Measurements from ENCODE around the gene ARID1A.

DNA sequence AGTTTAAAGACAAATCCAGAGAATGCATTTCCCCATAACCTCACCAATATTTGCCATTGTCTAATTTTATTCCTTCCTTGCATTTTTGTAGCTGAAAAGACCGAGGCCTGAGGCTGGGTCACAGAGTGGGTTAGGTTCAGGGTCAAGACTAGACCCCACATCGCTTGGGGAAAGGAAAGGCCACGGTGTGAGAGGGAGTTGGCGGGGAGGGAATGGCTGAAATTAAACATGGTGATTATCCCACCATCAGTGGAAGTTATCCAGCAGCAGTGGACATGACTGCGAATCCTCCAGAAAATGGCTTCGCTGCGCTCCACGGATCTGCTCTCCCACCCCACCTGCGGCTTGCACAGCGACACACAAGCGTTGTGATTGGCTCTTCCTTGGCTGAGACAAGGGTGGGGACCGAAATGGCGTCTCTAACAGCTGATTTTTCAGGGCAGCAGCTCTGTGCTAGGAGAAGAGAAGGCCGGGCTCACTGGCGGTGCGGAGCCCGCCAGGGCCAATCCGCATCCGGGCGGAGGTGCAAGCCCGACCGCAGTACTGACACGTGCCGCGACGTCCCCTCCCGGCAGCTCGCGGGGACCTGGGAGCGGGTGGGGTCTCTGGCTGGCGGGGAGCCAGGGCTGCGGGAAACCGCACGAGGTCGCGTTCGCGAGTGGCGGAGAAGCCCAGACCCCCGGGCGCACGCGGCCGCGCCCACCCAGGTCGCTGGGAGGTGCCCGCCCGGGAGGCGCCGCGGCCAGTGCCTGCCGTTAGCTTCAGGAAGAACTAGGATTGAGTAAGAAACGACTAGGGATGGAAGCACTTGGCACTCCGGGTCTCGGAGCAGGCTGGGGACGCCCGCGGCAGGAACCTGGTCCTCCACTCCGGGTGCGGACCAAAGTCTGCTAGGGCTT, 16.3 kb upstream of the STMN1 start:
- RRBS: 2% methylated on average over 43 of the region's 60 CpGs

- RRBS: 44% methylated on average over 1 of the region's 6 CpGs
Measured at GRCh38 chr1:26060155-26060464, 7.3 kb downstream of the TRIM63 start.

GRCh38 chr1:26476860-26477841, 4.9 kb downstream of the HMGN2 start:
- RRBS: no CpG with 5 or more reads among the region's 11 CpGs

GRCh38 chr1:26542205-26542741, 12.7 kb downstream of the RPS6KA1 start:
- RRBS: no CpG with 5 or more reads among the region's 12 CpGs

DNA sequence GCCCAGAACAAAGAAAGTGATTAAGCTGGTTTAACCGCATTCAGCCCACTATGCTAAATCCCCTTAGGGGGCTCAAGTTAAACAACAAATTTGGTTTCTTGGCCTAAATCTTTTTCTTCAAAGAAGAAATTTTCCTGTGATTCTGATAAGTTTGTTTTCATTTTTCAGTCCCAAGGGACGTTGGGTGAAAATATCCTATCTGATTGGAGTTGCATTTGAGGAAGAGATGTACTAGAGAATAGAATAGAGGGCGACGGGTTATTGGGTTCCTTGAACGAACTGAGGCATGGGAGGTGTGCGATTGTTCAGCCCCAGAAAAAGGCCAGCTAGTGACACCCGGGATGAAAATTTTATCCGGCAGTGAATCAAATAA, 76.5 kb upstream of the ARID1A start:
- RRBS: no CpG with 5 or more reads among the region's 8 CpGs

- RRBS: 2% methylated on average over 7 of the region's 35 CpGs
Measured at GRCh38 chr1:26692835-26693579, 2.8 kb upstream of the ARID1A start.

- RRBS: no CpG with 5 or more reads among the region's 11 CpGs
Measured at GRCh38 chr1:26694914-26695345, 885 bp upstream of the ARID1A start.

- RRBS: 2% methylated on average over 42 of the region's 92 CpGs
Measured at GRCh38 chr1:26695843-26696602, at the start of gene ARID1A. TSS of gene ARID1A (plus strand) at chr1:26696015.

DNA sequence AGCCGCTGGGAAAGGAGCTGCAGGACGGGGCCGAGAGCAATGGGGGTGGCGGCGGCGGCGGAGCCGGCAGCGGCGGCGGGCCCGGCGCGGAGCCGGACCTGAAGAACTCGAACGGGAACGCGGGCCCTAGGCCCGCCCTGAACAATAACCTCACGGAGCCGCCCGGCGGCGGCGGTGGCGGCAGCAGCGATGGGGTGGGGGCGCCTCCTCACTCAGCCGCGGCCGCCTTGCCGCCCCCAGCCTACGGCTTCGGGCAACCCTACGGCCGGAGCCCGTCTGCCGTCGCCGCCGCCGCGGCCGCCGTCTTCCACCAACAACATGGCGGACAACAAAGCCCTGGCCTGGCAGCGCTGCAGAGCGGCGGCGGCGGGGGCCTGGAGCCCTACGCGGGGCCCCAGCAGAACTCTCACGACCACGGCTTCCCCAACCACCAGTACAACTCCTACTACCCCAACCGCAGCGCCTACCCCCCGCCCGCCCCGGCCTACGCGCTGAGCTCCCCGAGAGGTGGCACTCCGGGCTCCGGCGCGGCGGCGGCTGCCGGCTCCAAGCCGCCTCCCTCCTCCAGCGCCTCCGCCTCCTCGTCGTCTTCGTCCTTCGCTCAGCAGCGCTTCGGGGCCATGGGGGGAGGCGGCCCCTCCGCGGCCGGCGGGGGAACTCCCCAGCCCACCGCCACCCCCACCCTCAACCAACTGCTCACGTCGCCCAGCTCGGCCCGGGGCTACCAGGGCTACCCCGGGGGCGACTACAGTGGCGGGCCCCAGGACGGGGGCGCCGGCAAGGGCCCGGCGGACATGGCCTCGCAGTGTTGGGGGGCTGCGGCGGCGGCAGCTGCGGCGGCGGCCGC, 1.0 kb downstream of the ARID1A start:
- RRBS: 2% methylated on average over 40 of the region's 106 CpGs

- RRBS: no CpG with 5 or more reads among the region's 7 CpGs
Measured at GRCh38 chr1:26714679-26715387, 19.0 kb downstream of the ARID1A start.

DNA sequence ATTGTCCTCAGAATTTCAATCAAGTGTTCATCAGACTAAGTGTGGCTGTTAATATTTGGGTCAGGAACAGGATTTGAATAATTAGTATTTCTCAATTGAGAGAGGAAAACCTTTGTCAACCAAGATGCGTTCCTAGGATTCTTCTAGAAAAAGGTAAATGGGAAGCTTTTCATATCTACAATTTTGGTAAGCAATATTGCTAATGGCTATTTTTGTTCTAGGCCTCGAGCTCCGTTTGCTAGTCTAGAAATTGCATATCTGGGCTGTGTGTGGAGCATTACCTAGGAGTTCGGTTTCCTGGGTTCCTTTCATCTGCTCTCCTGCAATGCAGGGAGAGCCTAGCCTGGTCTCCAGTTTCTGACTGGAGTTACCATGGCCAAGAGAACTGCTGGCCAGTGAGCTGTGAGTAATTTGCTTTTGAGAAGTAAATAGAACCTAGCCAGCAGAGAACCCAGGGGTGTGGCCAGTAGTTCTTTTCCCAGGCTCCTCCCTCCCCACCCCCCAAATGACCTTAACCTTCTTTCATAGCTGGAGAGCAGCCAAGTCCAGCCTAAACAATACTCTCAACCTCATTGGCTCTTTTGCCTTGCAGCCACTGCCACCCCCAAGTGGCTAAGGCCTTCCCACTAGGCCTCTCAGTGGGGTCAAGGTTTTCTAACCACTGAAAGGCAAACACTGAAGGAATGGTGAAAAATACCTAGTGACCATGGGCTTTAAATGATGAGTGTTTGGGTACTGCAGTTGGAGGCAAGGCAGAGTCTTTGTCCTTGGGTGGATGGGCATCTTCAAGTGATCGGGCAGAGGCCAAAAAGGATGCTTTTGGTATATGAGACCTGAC, 3.8 kb upstream of the PIGV start:
- RRBS: no CpG with 5 or more reads among the region's 5 CpGs

DNA sequence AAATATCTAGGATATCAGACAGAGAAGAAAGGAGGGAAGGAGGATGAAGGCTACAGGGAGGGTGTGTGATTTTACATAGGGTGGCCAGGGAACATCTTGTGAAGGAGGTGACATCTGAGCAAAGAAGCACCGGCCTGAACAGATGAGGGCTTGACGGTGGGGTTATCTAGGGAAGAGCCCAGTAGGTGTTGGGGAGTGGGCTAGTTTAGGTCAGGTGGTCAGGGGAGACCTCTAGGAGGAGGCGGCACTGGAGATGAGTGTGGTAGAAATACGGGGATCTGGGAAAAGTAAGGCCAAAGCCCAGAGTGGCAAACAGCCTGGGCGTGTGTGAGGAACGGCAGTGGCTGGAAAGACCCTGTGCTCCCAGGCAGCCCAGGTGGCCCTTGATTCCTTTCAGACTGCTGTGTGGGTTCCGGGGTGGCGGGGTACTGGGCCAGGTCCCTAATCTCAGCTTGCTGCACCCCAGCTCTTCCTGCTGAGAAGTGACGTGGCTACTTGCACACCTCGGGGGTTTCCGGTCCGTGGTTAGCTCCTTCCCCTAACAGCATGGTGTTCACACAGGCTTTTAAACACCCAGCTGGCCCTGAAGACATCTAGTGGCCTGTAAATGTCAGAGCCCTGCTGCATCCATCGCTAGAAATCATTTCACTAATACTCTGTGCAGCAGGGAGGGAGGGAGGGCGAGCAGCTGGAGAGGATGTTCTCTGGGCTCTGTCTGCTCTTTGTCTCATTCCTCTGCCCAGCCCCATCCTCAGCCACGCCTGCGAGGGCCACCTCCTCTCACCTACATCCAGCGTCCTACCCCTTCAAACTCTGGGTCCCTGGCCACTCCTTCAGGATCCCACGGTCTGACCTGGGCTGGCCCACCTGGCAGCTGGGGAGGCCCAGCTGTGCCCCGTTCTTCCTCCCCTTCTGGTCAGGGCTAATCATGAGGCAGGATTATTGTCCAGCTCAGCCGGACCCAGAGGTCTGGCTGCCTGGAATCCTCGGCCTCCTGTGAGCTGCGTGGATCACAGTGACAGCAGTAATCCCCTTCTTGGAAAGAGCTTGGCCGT, 7.1 kb downstream of the ZDHHC18 start:
- RRBS: 83% methylated on average over 5 of the region's 23 CpGs

DNA sequence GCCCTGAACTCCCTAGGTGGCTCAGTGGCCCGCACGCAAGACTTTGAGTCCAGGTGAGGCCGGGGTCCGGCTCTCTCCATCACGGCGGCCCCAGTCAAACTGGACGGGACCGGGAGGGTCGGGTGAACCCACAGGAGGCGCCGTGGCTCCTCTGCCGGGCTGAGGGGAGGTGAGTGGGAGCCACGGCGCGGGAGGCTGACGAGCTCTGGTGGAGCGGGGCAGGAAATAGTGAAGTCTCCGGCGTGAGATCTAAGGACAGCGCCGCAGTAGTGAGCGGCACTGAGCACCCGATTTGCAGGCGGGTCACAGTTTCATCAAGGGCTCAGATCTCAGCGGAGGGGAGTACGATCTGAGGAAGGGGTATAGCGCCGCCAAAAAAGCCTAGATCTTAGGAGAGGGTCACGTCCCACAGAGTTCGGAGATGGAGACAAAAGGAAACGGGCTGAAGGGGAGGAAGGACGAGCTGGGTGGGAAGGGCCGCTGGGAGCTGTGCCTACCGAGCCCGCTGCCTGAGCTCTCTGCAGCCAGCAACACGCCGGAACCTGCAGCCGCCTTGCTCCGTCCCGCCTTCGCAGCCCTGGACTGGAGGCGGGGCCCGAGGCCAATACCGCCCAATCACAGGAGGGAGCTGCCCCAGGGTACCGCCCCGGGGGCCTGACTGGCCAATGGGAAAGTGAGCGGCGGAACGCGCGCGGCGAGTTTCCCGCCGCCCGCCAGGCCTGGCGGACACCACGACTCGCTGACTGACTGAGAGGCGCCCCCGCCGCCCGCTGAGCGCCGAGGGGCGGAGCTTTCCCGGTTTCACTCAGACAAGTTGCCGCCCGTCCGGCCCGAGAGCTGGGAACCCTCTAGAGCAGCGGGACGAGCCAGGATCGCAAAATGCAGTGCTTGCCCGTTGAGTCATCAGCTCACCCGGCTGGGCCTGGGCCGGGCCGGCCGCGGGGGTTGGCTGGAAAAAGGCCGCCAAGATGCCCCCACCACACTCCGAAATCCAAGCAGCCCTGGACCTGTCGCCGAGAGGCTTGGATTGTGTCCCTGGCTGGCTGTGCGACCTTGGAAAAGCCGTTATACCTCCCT, 1.9 kb downstream of the SFN start:
- RRBS: 1% methylated on average over 25 of the region's 86 CpGs

- RRBS: no CpG with 5 or more reads among the region's 6 CpGs
Measured at GRCh38 chr1:26910093-26911040, 3.4 kb downstream of the NR0B2 start.

DNA sequence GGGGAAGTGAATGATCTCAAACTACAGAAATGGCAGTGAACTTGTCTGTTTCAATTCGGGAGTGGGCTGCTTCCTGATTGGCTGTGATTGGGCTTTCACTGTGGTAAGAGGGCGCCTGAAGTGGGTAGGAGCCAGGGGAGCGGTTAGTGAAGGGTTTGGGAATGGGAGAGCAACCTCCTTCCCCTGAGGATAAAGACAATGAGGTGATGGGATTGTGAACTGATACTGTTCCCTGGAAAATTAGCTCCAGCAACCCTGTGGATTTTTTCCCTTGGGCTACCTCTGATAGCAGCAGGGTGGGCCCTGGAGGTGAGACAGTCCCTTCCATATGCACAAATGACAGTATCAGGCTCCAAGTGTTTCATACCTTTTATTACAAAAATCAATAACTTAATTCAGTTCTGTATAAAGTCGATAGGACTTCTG, 2.6 kb downstream of the NR0B2 start:
- RRBS: no CpG with 5 or more reads among the region's 4 CpGs

- RRBS: no CpG with 5 or more reads among the region's 11 CpGs
Measured at GRCh38 chr1:27010901-27011400, 1.7 kb downstream of the TENT5B start.

DNA sequence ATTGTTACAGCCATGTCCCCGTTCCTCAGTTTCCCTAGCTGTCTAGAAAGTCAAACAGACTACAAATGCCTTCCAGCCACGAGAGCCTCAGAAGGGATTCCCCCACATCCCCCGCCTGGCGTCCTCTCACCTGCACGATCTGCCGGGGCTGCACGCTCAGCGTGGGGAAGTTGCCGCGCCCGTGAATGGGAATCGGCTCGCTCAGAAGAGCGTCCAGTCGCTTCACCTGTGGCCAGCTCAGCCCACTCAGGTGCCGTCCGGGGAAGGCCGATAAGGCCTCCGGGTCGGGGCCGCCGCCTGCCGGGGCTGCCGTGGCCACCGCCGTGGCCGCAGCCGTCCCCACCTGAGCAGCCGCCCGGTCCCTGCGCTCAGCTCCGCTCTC, 382 bp downstream of the TENT5B start:
- RRBS: 4% methylated on average over 10 of the region's 32 CpGs

- RRBS: 6% methylated on average over 4 of the region's 50 CpGs
Measured at GRCh38 chr1:27031129-27032253, 18.8 kb upstream of the TENT5B start.

DNA sequence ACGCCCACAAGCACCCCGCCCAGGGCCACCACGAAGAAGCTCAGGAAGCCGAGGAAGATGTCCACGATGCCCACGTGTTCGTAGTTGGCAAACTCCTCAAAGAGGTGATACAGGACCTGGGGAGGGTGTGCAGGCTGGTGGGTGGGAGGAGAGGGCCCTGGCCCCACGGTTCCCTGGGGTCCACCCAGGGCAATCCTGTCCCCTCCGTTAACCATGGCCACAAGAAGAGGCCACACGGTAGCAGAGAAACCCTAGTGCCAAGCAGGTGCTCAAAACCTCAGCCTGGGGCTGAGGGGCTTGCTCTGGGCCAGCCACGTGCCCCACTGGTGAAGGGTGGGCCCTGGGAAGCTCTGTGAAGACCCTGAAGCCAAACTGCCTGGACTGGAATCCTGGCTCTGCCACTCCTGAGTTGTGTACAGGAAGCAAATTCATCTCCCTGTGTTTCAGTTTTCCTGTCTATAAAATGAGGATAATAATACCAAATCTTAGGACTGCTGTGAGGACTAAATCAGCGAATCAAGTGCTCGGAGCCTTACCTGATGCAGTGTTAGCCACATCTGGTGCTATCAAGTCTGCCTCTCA, 45.2 kb downstream of the SLC9A1 start:
- RRBS: no CpG with 5 or more reads among the region's 13 CpGs

DNA sequence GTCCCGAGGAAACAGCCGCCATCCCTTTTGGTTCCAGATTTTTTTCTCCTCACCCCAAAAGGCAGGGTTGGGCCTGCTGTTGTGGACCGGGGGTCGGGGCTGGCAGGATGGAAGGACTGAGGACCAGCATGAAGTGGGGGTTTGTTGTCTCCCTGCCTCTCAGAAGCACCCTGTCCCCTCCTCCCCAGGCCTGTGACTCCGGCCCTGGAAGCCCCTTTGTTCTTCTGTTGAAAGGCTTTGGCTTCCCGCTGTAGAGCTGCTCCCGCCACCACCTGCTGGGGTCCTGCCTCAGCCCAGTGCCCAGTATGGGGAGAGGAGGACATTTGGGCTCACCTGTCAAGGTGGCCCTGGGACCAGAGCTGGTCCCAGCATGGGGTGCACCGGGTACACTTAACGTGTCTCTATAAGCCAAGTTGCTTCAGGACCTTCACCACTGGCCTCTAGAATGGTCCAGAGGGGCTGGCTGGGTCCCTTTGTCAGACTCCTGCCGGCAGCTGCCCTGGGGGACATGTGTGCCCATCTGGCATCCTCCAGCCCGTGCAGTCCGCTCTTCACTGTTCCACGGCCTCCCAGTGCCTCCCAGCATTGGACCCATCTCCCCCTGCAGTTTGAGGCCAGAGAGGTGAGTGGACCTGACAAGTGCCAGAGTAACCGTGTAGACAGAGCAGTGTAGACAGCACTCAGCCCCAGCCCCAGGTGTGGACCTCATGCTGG, 6.2 kb upstream of the SYTL1 start:
- RRBS: 77% methylated on average over 3 of the region's 14 CpGs